Umbilical cord (tissue), 2 donors: ENCODE measurements around the genes GMPR2, LTB4R2 and RIPK3.

DNA sequence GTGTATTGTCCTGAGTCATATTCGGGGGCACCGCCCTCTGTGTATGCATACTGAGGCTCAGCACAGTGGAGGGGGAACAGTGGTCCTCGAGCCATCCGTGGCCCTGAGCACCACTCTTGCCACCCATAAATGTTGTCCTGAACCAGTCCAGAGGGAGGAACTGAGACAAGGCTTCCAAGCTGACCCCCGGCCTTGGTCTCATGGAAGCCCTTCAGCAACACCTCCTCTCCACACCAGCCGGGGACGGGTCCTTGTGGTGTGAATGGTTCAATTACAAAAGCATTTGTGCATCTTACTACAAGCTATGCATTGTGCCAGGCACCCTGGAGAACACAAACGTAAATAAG is 9.8 kb downstream of the DHRS2 start:
- RAMPAGE, long total RNA, result no peak

GRCh38 chr14:23663106-23663501 is 26.9 kb downstream of the DHRS2 start:
- RAMPAGE, long total RNA, result no peak

- RAMPAGE, long total RNA, result no peak
Measured at GRCh38 chr14:24052279-24052931, 596 bp downstream of the CARMIL3 start.

- RAMPAGE, long total RNA, result no peak
Measured at GRCh38 chr14:24098849-24099881, 5.1 kb downstream of the PCK2 start.

- RAMPAGE, long total RNA, result no peak
Measured at GRCh38 chr14:24108709-24109229, 5.8 kb upstream of the DCAF11 start.

- RAMPAGE, long total RNA, result no peak
Measured at GRCh38 chr14:24113820-24114547, 593 bp upstream of the DCAF11 start.

DNA sequence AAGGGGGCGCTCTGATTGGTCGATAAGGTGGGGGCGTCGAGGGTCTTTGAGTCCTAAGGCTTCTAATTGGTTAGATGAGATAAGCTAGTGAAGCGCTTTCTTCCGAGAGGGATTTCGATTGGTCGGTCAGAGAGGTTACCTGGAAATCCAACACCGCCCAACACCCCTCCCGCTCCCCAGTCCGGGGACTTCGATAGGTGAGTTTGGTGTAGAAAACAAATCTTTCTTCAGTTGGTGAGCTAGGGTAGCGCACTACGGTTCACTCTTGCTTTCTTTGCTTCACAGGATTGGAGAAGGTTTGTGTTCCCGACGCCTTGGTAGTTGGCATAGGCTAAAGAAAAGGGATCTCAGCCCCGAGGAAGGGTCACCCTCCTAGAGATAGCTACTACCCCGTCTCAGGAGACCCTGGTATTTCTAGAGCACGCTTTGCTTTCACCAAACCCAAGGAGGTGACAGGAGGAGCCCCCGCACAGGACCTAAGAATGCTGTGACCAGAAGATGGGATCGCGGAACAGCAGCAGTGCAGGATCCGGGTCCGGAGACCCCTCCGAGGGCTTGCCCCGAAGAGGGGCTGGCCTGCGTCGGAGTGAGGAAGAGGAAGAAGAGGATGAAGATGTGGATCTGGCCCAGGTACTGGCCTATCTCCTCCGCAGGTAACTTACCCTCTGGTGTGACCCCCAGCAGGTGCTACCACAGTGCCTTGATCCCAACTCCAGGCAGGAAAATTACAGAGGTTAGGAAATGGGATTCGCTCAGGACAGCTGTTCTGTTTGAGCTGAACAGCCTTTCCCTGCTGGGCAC is 548 bp upstream of the NRL start:
- RAMPAGE, long total RNA, result start-site peak on the plus strand centred at position 166 of the sequence, 118 bp wide, 41 and 11 reads in 2 replicates

DNA sequence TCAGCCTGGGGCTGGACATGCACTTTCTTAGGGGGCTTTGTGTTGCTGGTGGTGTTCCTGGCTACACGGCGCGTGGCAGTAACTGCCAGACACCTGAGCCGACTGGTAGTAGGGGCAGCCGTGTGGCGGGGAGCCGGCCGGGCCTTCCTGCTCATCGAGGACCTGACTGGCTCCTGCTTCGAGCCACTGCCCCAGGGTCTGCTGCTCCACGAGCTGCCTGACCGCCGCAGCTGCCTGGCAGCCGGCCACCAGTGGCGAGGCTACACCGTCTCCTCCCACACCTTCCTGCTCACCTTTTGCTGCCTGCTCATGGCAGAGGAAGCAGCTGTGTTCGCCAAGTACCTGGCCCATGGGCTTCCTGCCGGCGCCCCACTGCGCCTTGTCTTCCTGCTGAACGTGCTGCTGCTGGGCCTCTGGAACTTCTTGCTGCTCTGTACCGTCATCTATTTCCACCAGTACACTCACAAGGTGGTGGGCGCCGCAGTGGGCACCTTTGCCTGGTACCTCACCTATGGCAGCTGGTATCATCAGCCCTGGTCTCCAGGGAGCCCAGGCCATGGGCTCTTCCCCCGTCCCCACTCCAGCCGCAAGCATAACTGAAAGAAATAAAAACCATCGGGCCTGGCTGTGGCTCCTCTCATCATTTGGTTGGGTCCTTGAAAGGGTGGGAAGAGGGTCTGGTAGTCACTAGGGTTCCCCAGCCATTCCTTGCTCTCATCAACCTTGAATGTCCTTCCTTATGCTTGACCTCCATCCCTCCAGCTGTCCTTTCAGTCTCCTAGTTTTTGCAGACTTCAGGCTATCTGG is 2.0 kb downstream of the FITM1 start:
- RAMPAGE, long total RNA, result no peak

GRCh38 chr14:24172388-24172827 is 528 bp downstream of the REC8 start:
- RAMPAGE, long total RNA, result no peak

- RAMPAGE, long total RNA, result no peak
Measured at GRCh38 chr14:24178520-24179797, 7.1 kb downstream of the REC8 start.

- RAMPAGE, long total RNA, result start-site peak on the minus strand at chr14:24232332-24232357, 349 and 67 reads in 2 replicates; start-site peak on the plus strand at chr14:24232632-24232731, 8 and 26 reads in 2 replicates
Measured at GRCh38 chr14:24232249-24233136, at the start of gene GMPR2. Gene GMPR2, plus strand, starts transcription at chr14:24232929.

DNA sequence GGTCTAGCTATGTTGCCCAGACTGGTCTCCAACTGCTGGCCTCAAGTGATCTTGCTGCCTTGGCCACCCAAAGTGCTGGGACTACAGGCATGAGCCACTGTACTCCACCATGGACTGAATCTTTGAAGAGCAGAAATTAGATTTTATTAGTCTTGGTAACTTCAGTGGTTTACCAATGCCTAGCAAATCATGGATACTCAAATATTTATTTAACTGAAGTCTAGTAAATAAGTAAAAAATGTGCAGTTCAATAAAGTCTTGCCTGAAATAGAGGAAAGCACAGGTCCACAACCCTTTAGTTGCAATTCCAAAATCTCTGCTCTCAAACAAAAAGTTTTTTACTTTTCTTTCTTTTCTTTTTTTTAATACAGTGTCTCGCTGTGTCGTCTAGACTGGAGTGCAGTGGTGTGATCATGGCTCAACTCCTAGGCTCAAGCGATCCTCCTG is 1.3 kb downstream of the DHRS1 start:
- RAMPAGE, long total RNA, result no peak

- RAMPAGE, long total RNA, result no peak
Measured at GRCh38 chr14:24308477-24309046, 785 bp upstream of the CIDEB start.

DNA sequence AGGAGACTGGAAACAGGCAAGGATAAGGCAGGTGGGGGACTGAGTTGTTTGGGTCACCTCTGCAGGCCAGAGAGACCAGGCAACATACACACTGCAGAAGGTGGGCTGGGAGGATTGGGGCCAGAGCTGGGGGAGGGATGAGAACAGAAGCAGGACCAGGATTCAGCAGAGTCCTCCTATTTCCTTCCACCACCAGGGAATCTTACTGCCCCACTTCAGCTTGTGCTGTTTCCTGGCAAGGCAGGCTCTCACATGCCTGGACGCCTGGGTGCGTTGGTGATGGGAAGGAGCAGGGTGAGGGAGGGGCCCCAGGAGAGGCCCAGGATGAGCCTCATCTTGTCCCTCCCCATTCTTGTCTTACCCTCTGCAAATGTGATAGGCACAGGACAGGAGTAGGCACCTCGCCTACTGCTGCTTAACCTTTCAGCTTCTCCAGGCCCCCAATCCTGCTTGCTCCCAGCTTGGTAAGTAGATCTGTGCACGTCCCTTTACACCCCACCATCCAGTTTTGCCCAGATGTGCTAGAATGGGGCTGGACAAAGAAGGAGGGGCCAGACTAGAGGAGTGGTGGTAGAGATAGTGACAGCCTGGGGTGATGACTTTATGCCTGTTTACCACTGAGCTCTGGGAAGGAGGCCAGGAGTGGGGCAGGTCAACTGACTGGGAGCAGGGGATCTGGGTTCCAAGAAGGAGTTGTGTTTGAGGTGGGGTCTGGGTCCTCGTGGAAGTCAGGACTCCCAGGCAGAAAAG is at the start of gene LTB4R2:
Gene LTB4R2, plus strand, starts transcription at position 349 of the 750 bp plus-strand sequence.
- RAMPAGE, long total RNA, result no peak

GRCh38 chr14:24339085-24340179 is at the start of gene RIPK3:
Gene RIPK3, minus strand, starts transcription at chr14:24339991.
- RAMPAGE, long total RNA, result no peak

- RAMPAGE, long total RNA, result no peak
Measured at GRCh38 chr14:24389166-24389662, 9.6 kb upstream of the NYNRIN start.

DNA sequence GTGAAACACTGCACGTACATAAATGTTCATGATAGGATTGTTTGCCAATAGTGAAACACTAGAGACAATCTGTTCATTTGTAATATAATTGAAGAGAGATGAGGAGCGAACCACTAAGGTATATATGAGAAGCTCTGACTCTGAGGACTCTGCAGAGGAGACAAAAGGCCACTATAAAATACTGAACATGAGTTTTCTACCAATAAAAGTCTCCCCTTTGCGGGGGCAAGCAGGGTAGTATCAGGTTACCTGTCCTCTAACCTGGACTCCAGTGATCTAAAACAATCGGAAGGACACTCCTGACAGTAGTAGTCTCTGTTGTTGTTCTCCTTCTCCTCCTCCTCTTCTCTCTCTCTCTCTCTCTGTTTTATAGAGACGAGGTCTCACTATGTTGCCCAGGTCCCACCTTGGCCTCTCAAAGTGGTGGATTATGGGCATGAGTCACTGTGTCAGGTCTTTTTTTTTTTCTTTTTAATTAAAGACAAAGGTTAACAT is 6.1 kb upstream of the NYNRIN start:
- RAMPAGE, long total RNA, result no peak

DNA sequence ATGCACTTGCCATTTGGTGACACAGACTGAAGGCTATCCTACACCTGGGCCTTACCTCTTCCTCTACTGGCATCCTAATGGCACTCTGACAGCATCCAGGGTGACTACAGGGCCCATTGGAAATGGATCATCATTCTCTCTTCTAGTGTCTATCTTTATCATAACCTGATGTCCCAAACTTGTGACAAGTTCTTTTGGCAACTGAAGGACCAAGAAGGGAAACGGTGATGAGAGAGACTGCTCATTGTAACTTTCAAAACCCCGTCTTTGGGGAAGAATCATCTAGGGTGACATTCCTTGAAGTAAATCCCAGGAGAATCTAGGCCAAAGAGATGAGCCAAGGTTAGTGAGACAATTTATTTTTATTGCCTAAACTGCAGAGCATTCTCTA is 3.2 kb downstream of the SDR39U1 start:
- RAMPAGE, long total RNA, result no peak

GRCh38 chr14:24679610-24680182 is 45.7 kb upstream of the GZMB start:
- RAMPAGE, long total RNA, result no peak

DNA sequence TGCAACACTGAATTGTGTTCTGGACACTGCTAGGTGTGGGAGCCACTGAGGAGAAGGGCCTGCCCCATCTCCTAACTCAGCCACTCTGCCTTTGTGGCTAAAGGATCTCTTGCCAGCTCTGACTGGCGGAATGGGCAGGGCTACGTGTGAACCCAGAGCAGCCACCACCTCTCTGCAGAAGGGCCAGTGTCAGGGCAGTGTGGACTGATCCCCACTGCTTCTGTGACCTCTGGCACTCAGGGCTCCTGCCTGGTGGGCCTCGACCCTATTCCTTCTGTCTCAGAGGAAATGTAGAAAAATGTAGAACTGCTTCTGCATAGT is 46.6 kb upstream of the GZMB start:
- RAMPAGE, long total RNA, result no peak